ENCODE measurements around a stretch of chr14.

DNA sequence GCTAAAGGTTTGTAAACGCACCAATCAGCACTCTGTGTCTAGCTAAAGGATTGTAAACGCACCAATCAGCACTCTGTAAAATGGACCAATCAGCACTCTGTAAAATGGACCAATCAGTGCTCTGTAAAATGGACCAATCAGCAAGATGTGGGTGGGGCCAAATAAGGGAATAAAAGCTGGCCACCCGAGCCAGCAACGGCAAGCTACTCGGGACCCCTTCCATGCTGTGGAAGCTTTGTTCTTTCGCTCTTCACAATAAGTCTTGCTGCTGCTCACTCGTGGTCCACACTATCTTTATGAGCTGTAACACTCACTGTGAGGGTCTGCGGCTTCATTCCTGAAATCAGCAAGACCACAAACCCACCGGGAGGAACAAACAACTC lies 63.5 kb downstream of the CATSPERB start:
- RRBS: no CpG with 5 or more reads among the region's 9 CpGs

GRCh38 chr14:91834539-91835256 lies 32.6 kb downstream of the TC2N start:
- RRBS: no CpG with 5 or more reads among the region's 4 CpGs

DNA sequence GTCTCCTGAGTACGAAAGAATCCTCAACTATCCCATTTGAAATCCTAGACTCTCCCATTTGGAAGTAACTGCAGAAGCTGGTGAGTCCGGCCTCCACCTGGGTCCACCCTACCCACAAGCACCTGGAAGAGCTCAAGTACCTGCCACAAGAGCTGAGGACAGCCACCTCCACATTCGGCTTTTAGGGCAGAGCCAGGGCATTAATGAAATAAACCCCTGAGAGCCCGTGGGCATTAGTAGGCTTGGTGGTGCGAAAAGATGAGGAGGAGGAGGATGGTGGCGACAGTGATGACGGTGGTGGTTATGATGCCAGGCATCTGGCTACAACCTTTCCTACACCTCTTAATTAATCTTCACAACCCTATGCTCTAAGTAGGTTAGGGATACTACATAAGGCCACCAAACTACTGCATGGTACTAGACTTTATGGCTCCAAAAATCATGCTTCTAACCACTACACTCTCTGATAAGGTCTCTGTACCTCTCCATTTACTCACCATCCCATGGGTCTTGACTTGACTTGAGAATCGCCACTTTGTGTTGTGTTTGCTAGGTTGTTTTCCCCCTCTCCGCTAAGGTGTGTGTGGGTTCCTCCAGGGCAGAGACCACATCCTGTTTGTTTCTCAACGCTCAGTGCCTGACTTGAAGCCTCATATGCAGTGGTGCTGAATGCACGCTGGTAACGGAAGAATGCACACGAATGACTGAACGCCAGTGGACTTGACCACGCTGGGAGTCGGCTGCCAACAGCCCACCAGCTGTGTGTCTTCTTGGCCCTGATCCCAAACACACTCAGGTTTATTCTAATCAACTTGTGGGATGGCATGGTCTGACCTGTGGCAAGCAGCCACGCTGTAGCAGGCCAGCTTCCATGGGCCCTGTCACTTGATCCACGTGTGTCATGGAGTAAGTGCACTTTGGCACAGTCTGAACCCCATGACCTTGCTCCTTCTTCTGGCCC lies 5.9 kb upstream of the TC2N start:
- RRBS: no CpG with 5 or more reads among the region's 18 CpGs

DNA sequence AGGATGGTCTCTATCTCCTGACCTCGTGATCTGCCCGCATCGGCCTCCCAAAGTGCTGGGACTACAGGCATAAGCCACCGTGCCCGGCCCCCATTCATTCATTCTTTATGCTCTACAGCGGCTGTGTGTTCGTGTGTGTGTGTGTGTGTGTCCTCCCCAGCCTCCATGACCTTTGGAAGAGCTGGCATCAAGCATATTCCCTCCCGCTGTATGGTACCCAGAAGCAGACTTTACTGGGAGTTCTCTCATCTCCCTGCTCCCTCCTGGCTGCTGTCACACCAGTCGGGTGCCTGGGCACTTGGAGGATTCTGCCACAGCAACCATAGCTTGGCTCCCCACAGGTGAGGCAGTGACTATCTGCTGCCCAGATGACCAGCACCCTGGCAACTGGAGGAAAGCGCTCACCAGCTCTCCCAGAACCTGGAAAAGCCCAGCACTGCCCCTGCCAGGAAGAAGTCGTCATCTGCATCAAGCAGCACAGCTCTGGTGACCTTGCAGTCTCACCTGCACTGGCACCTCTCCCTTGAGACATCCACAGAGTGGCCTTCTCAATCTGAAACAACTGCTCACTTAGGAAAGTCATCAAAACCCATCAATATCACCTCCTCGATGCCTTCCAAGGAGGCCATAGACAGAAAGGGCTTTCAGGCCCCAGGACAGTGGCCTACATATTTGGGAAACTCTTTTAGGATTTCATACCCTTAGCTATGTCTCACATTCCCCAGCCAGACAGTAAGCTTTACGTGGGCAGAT lies 31.9 kb upstream of the TC2N start:
- RRBS: no CpG with 5 or more reads among the region's 13 CpGs

DNA sequence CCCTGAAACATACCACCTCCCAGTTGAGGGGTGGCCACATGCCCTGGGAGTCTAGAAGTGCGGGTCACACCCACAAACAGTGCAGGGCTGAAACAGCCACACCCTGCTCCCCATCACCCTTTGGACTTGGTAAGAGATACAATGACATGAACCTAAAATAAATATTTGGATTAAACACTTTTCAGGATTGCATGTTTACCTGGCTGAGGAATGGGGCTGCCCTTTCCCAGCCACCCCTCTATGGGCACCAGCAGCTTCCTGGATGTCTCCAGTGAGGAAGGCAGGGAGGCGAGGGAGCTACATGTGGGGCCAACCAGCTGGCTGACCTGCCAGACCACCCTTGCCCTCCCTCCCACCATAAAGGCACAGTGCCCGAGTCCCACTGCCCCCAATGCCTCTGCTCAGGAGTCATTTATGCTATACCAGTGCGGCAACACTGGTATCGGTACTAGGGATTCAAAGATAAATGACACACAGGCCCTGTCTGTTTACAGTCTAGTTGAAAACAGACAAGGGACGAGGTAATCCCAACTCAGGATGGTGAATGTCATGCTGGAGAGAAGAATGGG lies 39.2 kb upstream of the TC2N start:
- RRBS: no CpG with 5 or more reads among the region's 6 CpGs

GRCh38 chr14:92449697-92450457 lies 63.7 kb upstream of the RIN3 start:
- RRBS: 35% methylated on average over 6 of the region's 17 CpGs

- RRBS: no CpG with 5 or more reads among the region's 17 CpGs
Observed at GRCh38 chr14:92539305-92540395, 26.1 kb downstream of the RIN3 start.

- RRBS: no CpG with 5 or more reads among the region's 7 CpGs
Observed at GRCh38 chr14:92569259-92569815, 55.8 kb downstream of the RIN3 start.

DNA sequence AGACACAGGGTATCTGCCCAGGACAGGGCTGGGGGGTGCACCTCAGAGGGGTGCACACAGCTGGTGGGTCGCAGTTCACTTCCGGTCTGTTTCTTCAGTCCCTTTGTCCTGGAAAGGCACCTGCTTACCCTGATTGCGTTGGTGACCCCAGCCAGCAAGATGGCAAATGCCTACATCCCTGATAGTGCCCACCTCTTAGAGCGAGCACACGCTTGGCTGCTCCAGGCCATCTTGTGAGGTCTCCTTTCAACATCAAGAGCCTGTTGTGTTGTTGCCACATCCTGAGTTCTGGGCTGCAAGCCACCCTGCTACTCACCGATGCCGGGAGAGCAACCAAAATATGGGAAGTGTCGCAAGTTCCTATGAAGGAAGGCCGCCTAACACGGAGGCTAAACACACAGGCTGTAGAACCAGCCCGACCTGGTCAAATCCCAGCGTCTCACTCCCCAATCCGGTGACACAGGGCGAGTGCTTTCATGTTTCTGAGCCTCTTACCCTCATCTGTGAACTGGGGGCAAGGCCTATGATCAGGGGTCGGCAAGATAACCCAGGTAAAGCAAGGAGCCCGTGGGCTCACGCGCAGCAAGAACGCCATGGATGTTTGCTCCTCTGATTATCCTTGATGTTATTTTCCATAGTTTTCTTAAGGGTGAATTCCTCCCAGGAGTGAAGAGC lies 98.4 kb downstream of the LGMN start:
- RRBS: no CpG with 5 or more reads among the region's 19 CpGs

- RRBS: no CpG with 5 or more reads among the region's 12 CpGs
Observed at GRCh38 chr14:92688744-92689041, 59.7 kb downstream of the LGMN start.

- RRBS: no CpG with 5 or more reads among the region's 8 CpGs
Observed at GRCh38 chr14:92706742-92707003, 41.8 kb downstream of the LGMN start.

GRCh38 chr14:92931185-92931825 lies 8.4 kb downstream of the CHGA start:
- RRBS: no CpG with 5 or more reads among the region's 13 CpGs

DNA sequence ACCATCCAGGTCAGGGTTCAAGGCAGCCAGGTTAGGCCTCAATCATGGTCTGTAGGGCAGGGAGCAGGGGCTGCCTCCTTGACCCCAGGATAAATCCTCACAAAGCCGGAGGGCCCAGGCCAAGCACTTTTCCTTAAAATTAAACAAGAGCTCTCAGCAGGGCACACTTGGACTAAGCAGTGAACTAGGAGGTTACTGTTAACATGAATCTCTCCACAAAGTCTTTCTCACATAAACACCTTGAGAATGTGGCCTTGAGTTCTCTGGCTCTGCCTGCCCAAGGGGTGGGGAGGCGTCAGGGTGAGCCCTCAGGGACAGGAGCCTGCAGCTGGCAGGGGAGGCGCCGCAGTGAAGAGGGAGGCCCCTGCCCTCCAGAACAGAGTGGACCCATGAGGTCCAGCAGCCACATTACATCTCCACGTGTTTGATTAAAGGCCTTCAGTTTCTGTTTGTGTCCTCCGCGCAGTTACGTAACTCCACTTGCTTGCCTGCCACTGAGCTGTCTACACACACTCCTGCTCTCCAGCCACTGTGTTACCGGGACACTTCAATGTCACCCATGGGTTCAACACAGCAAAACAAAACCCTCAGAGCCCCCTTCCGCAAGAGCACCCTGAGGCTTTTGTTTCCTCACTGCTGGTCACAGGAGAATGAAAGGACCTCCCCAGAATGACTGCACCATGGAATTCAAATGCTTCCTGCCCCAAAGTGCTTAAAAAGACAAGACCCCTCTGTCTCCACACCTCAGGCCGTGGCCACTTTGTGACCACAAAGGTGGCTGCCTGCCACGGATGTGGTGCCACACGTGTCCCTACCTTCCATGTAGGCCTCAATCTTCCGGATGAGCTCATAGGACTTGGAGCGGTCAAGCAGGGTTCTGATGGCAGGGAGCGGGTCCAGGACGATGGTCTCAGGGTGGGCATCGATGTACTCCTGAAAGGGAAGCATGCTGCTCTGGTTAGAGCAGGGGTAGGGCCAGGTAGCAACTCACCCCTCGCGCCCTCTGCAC lies 70.4 kb downstream of the CHGA start:
- RRBS: no CpG with 5 or more reads among the region's 20 CpGs

DNA sequence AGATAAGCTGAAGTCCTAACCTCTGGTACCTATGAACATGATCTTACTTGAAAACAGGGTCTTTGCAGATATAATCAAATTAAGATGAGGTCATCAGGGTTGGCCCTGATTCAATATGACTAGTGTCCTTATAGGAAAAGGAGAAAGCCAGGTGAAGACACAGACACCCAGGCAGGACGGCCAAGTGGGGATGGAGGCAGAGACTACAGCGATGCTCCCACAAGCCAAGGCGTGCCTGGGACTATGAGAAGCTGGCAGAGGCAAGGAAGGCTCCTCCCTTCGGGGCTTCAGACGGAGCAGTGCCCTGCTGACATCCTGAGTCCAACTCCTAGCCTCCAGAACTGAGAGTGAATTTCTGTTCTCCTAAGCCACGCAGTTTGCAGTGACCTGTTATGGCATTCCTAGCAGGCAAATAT lies 68.4 kb downstream of the ITPK1 start:
- RRBS: no CpG with 5 or more reads among the region's 6 CpGs

DNA sequence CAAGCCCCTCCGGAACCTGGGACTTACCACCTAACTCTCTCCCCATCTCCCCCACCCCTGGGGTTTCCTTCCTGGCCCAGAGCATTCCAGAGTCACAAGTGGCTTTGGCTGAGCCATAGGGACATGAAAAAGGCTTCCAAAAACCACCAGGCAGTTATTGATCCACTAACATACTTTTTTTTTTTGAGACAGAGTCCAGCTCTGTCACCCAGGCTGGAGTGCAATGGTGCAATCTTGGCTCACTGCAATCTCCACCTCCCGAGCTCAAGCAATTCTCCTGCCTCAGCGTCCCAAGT lies 9.0 kb downstream of the ITPK1 start:
- RRBS: 92% methylated on average over 1 of the region's 3 CpGs

GRCh38 chr14:93122801-93123221 lies 7.1 kb upstream of the ITPK1 start:
- RRBS: no CpG with 5 or more reads among the region's 6 CpGs

DNA sequence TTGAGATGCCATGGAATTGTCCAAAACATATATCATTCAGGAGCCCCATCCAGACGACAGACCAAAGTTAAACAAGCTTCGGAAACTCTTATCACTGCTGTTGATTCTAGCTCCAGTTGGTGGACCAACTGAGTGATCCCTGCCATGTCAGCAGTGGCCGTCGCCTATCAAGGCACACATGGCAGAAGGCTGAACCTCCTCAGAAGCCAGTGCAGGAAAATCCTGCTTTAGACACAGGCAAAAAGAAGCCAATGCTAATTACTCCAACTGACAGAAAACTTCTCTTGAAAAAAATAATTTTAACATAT lies 22.5 kb upstream of the ITPK1 start:
- RRBS: no CpG with 5 or more reads among the region's 4 CpGs

GRCh38 chr14:93218341-93218926 lies 11.4 kb downstream of the UBR7 start:
- RRBS: no CpG with 5 or more reads among the region's 10 CpGs

DNA sequence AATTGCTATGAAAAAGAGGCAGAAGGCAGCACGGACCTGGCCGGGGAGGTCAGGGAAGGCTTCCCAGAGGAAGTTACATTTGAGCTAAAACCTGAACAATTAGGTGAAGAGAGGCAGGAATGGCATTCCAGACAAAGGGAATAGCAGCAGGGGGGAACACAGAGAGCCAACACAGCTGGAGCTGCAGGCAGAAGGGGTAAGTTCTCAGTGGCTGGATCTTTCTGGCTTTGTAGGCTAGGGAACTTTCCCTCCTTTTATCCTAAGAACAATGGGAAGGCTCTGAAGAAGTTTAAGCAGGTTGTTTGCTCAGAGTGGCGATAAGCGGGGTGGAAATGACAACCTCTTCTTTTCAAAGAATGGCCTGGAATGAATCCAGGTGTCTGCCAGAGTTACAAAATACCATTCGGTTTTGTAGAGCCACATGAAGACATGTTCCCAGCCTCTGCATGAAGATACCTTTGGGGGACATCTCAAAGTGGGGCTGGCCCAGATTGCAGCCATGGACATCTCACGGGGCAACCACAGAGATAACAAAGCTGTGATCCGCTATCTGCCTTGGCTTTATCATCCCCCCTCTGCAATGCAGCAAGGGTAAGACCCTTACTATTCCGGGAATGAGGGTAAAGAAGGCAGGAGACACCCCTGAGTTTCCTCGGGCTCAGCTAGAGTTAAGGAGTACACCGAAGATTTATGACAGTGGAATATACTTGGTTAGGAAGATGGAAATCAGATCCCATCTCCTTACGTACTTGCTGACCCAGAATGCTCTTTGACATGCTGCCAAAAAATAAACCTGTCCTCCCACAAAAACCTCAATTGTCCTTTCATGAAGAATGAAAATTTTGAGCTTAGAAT lies 99.8 kb downstream of the PRIMA1 start:
- RRBS: no CpG with 5 or more reads among the region's 11 CpGs

DNA sequence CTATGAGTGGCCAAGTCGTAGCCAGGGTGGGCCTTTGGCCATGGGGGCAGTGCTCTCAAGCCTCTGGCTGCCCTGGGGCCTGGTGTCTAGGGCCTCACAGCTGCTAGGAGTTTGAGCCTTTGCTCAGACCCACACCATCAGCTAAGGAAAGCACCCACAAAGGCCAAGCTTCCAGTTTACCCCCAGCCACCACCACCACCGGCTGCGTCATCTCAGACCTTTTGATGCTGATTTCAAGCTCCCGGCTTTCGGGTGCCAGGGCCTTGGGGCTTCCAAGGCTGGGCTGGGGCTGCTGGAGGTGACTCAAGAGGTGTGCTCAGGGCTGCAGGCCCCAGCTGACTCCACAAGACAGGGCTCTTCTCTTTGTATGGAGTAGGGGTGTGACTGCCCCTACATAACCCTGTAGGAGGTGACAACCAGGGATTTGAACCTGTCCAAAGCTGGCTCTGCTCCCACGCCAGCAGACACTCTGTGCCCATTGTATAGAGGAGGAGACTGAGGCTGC lies 3.6 kb downstream of the ASB2 start:
- RRBS: no CpG with 5 or more reads among the region's 6 CpGs